SP-49 (cell line): ENCODE data around the genes CCDC71L and GPR22.

DNA sequence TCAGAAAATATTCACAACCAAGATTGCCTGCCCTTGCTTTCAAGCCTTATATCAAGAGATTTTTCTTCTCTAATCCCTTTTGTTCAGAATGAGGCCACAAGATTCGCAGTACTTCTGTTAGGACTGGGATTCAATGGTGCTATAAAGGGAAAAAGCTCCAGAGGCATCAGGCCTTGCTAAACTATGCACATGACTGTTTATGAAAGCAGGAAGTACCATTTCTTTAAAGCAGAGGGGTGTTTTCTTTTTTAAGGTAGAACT, 119.9 kb downstream of the SRPK2 start:
- PRO-cap: no peak

DNA sequence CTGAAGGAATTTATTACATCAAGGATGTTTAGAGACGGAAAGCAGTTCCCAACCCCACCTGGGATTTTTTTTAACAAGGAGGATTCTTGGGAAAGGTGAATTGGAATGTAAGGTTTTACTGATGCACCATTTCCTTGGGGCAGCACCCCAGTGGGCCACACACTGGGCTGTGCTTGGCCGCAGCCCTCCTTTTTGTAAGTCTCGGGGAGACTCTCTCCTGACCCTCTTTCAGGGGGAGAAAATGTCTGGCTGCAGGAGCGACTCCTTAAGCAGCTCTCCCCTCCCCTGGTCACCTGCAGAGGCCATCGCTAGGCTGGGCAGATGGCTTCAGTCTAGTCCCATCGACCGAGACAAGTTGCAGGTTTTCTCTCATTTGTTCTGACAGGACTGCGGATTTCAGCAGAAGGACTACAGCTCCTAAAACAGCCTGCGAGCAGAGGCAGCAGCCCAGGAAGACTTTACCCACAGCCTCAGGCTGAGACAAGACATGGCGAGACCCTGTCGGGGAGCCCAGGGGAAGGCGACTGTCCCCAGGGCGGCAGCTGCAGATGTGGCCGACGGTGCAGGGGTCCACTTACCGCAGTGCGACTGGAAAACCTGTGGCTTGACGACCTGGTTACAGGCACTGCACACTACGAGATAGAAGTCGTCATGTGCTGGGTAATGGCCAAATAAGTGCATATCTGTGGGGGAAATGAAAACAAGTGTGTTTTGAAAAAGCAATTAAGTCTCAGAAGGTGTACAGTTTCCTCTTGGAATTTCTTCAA, 88.2 kb downstream of the ATXN7L1 start:
- PRO-cap: no peak

GRCh38 chr7:105924887-105925279, 38.2 kb upstream of the CDHR3 start:
- PRO-cap: no peak

GRCh38 chr7:105975952-105976679, 13.1 kb downstream of the CDHR3 start:
- PRO-cap: no peak

DNA sequence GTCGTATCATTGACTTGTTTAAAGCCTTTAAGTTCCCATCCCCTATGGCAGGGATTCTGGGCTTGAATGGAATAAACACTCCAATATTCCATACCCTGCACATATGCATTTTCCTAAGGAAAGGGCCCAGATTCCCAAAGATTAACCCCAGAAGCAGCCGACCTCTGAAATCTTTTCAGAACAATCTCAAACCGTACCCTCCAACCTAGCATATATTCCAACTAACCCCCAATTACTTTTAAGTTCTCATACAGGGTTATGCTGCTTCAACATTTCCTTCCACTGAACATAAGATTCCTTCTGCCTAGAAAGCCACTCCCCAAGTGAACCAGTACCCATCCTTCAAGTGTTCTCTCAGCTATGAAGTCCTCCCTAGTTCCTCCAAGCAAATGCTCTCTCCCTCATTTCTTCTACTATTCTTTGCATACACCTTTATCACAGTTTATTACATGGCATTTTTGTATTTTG, 2.1 kb downstream of the SYPL1 start:
- PRO-cap: no peak

- PRO-cap: no peak
These were observed 66.1 kb upstream of the SYPL1 start for GRCh38 chr7:106178201-106178645.

DNA sequence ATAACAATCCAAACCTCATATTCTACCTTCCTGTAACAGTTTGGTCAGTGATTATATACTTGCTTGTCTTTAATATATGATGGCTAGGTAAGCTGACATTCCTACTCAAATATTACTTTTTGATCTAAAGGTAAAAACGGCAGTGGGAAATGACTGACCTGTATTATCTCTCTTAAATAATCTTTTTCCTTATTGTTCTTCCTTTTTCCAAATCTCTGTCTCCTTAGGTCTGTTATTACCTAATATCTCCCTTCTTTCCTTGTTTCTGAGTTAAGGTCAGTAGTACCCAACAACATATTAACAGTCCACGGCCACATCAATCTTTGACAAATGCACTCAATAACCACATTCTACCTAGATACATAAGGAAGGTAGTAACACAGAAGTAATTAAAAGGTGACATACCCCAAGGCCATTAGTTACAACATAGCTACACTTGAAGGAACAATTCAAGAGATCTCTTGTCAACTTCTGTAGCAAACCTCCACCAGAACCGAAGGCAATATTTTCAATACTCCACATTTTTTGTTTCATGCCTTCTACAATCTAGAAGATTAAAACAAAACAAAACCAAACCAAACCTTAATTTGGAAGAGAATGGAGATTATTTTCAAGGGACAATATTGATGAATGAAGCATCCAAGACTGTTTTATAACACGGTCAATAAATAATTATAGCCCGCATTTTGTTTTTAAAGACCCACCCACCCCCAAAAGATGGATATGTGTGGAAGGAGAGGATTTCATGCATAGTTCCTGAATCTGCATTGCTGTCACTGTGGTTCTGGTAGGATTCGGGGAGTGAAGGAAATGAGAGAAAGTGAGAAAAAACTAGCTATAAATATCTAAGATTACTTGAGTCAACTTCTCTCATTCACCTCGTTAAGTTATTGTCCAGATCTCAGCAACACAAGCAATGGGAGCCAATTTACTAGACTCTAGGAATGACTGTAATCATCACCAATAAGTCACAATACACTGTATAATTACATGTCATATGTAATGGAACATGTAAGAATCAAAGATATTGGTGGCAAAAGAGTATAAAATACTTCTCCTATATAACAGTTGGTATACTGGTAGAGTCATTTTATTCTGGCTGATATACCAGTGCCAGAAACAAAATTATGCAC, 30.5 kb downstream of the NAMPT start:
- PRO-cap: no peak

DNA sequence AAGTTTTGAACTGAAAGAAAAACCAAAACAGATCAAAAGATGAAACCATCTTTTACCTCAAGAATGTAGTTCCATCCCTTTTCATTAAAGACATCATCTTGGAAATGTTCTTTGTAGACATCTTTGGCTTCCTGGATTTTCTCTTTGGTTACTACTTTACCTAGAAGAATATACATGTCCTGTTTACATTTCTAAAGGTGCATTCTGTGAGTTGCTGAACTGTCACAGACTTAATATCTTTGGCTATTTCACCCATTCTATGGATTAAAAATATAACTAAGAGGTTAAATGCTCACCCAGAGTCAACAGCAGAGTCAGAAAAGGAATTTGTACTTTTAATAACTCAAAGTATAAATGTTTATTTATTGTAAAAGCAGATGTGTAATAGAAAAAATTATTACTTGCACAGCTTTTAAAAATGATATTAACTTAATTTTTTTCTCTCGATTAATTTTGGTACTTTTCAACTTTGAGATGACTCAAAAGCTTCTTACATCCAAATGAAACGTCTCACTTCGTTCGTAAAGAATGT, 9.8 kb downstream of the NAMPT start:
- PRO-cap: no peak

GRCh38 chr7:106279489-106279760, 5.4 kb downstream of the NAMPT start:
- PRO-cap: no peak

GRCh38 chr7:106285341-106285937, 656 bp upstream of the NAMPT start:
- PRO-cap: no peak

- PRO-cap: no peak
These were observed 133.4 kb upstream of the NAMPT start for GRCh38 chr7:106418010-106418808.

DNA sequence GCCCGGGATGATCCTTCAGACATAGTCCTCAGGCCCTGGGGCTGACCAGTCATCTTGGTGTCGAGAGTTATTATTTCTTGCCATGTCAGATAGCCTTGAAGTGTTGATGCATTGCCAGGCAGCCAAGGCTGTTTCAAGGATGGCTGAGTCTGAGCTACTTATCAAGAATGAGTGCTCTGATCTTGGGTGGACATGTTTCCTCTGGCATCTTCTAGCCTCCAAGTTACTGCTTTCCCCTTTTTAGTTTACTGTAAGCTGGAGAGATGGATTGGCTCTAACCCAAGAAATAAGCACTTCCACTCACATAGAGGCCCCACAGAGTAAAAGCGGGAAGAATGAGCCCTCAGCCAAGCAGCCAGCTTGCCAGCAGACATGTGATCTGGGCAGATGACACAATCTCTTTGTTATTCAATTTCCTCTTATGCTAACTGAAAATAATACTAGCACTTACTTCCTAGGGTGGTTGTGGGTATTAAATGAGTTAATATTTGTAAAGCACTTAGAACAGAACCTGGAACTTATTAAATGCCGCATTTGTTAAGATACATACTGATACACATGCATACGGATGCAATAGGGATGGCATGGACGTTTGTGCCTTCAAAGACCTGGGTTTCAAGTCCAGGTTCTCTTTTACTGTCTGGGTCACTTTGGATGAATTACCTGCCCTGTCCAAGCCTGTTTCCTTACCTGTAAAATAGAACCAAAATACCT, 136.7 kb upstream of the NAMPT start:
- PRO-cap: no peak

DNA sequence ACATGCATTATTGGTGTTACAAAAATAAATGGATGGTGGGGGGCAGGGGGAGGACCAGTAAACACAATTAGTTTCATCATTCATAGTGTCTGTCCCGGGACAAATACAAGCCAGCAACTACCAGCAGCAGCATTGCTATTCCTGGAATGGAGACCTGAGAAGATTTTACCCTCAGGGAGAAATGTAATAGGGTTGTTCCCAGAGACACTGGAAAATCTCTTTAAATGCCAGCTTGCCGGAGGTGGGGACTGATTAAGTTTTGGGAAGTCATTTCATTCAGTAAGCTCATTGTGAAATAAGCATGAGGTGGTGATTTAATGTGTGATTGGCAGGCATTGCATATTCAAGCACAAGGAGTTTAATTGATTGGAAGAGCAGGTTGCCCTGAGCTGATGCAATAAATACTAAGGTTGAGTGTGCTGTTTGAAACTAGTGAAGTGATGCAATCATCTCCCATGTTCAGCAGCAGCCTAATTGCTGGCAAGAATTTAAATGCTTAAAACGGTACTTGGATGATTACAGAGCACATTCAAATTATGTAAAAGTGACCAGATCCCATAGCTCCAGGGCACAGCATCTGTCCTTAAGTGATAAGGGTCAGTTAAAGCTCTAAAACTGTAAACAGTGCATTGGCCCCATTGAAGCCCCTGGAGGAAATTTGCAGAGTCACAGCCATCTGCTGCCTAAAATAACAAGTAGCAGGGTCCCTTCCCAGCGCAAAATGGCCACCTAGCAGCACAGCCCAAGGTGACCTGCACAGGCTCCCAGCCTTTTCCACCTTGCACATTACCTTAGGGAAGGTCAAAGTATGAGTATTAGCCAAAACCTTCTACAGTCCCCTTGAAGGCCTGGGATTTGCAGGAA, 92.2 kb downstream of the CCDC71L start:
- PRO-cap: no peak

- PRO-cap: no peak
These were observed 62.2 kb downstream of the CCDC71L start for GRCh38 chr7:106598648-106599267.

- PRO-cap: bidirectional peak, plus-strand start at chr7:106661279, minus-strand start at chr7:106661158
These were observed at the start of gene CCDC71L for GRCh38 chr7:106660547-106661364. TSS of gene CCDC71L (minus strand) at chr7:106661158.

DNA sequence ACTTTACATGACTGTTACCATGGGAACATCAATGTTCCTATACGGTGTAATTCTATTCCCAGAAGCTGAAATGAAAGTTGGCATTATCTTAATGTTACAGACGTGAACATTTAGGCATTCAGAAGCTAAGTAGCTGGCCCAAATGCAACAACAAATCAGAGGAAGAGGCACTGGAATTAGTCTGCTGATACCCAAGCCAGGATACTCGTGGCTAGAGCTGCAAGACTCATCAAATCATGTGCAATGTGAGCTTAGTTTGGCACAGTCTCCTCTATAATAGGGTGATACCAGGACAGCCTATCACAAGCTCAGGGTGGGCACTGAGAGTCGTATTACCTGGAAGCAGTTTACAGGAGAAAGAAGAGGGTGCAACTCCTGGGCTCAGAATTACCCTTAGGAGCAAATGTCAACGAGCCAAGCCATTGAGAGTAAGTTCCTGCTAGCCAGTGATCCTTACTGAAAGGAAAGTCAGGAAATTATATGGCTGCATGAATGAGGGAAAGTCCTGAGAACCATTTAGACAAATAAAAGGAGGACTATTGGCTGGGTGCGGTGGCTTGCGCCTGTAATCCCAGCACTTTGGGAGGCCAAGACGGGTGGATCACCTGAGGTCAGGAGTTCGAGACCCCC, 29.8 kb upstream of the PRKAR2B start:
- PRO-cap: no peak

- PRO-cap: no peak
These were observed 2.9 kb downstream of the HBP1 start for GRCh38 chr7:107171696-107172106.

- PRO-cap: no peak
These were observed 30.9 kb upstream of the GPR22 start for GRCh38 chr7:107438810-107439543.

- PRO-cap: no peak
These were observed at the start of gene GPR22 for GRCh38 chr7:107469787-107470545. TSS of gene GPR22 (plus strand) at chr7:107470057.

DNA sequence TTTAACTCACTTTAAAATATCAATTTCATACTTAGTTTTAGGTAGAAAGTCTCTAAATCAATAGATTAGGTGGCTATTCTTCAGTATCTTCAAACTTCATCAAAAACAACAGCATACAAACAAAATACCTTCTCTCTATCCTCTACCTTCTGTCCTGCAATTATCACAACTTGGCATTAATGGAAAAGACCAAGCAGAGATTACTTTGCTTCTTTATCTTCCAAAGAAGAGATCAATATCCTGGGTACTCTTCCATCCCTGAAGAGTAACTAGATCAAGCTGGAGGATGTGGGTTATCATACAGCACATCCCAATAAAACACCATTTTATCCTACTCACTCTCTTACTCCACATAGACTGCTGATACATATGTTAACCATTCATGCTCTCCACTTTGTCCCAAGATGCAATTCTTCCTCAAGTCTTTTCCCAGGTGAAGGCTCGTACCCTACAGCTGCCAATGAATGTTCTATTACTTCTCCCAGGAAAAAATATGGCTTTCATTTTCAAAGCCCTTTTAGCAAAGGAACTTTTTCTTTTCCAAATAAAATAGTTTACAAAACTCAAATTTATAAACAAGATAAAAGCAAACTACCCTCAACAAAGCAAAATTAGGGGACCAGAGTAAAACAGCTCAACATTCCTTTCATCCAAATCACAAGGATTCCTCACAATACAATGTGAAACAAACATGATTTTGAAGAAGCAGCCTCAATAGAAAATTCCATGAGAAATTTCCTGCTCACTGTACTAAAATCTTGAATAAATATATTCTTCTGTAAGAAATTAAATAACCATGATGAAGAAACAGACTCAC, 21.4 kb downstream of the GPR22 start:
- PRO-cap: no peak